Bronchial lymph node (tissue), 1 donor: ENCODE results near the gene TCL1B.

DNA sequence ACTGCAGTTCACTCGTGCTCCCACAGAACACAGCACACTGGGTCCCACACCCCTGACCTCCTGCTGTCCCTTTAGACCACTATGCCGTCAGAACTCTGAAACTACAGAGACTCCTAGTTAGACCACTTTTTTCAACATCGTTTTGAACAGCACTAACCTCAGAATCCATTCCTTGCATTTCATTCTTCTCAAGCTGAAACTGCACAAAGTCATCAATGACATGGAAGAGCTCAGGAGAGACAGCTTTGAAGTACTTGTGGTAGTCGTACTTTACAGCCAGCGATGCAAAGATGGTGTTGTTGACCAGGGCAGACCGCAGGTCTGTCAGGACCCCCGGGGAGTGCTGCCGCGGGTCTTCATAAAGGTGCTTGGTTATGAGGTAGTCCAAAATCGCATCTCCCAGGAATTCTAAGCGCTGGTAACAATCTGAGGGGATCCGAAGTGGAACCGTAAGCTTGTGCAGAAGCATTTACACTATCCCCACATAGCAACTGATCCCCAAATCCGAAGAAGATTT, 63.5 kb downstream of the DICER1 start:
- PRO-cap, result no peak

DNA sequence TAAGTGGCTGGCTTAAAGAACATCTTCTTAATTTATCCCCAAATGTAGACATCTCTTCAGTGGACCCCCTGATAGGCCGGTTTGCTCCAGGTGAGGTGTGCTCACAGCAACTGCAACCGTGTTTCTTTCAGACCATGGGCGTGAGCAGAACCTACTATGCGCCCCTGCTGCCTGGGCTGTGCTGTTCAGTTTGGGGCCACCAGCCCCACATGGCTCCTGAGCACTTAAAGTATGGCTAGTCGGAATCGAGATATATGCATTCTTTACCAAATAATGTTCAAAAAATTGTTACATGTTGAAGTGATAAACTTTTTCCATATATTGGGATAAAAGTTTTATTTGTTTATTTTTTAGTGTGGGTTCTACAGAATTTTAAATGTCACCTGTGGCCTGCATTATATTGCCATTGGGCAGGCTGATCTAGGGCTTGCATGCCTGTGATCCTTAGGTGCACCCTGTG, 846 bp upstream of the DICER1 start:
- PRO-cap, result no peak

DNA sequence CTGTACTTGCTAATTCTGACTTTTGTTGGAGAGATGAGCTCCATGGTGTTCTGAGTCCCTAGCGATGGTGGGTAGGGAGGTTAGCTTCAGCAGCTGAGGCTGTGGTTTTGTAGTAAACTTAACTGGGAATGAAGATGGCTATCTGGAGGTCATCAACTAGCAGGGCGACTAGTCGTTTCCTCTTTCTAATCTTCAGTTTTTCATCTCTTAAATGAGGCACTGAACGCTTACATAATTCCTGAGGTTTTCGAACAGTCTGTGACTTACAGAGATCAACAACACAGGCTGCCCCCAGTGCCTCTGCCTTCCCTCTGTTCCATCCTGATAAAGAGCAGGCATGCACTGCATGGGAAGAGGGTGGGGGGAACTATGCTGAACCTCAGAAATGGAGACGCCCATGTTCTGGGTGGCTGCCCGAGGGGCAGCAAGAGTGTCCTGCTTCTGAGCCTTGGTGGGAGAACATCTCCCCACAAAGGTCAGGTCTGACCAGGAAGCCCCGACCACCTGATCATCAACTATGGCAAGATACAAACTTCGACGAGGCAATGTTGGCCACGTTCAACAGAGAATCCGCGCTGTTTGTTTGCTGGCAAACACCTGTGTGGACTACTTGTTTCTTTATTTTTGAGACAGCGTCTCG, 28.7 kb upstream of the DICER1 start:
- PRO-cap, result no peak

- PRO-cap, result no peak
Measured at GRCh38 chr14:95222767-95223513, 65.6 kb upstream of the DICER1 start.

- PRO-cap, result no peak
Measured at GRCh38 chr14:95340047-95340705, 20.5 kb upstream of the CLMN start.

DNA sequence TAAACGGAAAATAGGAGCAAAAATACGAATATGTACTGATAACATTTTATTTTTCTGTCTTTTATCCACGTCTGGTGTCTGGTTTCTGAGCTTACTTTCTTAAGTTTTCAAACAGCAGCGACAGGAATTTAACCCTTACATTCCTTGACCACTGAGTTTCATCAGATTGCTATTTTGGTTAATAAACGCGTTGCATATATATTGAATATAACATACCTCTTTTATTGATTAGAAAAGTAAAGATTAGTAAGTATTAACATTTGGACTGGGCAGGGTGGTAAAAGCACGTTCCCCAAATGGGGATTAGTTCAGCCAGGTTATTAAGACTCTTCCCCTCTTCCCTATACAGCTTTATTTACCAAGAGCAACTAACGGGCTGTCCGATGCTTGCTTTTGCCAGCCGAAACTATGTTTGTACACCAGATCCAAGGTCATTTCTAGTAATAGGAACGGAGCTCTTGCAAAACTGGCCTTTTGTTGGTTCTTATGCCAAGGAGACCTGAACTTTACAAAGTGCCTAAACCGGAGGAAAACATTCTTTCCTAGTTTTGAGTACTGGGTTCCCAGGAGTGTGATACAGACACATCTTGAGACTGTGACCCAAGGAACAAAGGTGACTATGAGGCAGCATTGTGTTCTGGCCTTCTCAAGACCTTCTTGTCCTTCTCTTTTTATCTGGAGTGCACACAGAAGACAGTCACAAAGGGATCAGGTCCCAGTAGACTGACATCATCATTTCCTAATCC, 2.5 kb downstream of the GLRX5 start:
- PRO-cap, result no peak

DNA sequence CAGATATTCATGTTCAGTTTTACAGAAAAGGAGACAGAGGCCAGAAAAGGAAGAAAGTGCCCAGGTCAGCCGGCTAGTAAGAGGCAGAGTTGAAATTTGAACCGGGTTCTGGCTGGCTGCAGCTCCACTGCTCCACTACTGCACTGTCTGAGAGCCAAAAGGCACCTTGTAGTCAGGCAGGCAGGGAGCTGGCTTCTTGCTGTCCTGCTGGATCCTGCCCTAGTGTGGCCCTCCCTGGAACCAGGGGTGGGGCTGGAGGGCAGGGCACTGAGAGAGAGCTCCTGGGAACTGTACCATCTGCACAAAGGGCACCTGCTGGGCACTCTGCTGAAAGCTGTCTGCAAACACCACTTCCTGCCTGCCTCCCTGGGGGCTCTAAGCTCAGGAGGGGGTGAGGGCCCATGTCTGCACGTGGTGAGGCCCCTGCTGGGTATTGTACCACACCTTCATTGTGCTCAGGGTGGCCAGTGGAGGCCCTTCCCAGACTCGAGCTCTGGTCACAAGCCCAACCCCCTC, 19.0 kb upstream of the TCL1B start:
- PRO-cap, result no peak

- PRO-cap, result no peak
Measured at GRCh38 chr14:95686277-95686676, at the start of gene TCL1B. TCL1B (plus strand) TSS chr14:95686426.

- PRO-cap, result no peak
Measured at GRCh38 chr14:95875762-95876398, 162.0 kb upstream of the TCL1A start.

DNA sequence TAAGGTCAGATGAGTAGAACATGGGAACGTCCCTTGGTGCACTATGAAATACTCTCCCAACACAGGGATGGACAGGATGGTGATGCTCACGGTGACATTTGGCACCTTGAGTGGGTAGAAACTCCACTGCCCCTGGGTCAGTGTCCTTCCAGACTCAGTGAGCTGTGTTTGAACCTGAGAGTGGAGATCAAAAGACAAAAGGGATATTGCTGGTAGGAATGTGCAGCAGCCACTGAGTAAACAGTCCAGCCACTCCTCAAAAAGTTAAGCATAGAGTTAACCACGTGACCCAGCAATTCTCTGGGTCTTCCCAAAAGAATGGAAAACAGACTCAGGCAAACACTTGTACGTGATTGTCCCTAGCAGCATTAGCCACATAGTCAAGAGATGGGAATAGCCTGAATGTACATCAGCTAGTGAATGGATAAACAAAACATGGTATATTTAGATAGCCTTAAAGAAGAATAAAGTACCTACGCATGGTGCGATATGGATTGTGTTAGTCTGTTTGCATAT, 9.0 kb upstream of the BDKRB2 start:
- PRO-cap, result no peak

GRCh38 chr14:96239596-96240334, 16.2 kb upstream of the BDKRB1 start:
- PRO-cap, result no peak

DNA sequence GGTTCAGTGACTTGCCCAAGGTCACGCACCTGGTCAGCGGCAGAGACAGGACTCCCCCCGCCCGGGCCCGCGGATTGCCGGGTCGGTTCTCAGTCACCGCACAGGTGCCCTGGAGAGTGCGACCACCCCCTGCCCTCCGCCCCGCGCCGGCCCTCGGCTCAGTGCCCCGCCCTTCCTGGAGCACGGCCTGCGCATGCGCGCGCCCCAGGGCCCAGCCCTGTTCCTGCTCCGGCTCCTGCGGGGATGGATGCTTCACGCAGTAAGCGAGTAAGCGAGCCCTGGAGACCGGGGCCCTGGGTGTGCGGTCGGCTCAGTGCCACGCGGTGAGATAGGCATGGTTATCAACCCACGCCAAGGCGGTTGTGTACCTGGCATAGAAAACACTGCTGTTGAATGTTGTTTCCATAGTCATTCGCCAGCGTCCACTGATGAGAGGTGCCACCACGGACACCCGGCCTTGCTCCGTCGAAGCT, 90.4 kb downstream of the PAPOLA start:
- PRO-cap, result no peak

GRCh38 chr14:97707500-97708022, 910.4 kb downstream of the VRK1 start:
- PRO-cap, result unidirectional peak, minus-strand start at chr14:97707697

DNA sequence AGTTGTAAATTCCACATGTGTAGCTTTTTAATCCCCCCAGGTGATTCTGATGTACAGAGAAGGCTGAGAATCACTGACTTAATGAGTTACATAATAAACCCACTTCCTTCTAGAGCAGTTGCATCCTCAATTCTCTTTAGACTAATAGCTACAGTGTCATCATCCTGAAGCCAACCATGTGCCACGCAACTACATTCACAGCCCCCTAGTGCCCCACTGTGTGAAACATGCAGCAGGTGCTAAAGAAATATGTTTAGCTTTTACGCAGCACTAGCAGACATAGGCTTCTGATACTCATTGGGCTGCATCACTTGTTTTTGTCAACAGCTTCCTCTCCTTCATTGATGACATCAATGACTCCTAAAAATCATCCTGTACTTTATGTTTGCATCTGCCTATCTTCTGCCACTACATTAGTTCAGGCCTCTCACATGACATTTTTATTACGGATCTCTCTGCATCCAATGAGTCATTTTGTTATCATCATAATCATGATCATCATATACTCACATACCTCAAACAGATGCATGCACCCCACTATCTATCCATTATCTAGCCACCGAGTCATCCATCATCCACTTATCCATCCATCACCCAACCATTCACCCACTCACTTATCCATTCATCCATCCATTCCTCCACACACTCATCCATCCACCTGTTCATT, 1168.1 kb downstream of the BCL11B start:
- PRO-cap, result no peak

DNA sequence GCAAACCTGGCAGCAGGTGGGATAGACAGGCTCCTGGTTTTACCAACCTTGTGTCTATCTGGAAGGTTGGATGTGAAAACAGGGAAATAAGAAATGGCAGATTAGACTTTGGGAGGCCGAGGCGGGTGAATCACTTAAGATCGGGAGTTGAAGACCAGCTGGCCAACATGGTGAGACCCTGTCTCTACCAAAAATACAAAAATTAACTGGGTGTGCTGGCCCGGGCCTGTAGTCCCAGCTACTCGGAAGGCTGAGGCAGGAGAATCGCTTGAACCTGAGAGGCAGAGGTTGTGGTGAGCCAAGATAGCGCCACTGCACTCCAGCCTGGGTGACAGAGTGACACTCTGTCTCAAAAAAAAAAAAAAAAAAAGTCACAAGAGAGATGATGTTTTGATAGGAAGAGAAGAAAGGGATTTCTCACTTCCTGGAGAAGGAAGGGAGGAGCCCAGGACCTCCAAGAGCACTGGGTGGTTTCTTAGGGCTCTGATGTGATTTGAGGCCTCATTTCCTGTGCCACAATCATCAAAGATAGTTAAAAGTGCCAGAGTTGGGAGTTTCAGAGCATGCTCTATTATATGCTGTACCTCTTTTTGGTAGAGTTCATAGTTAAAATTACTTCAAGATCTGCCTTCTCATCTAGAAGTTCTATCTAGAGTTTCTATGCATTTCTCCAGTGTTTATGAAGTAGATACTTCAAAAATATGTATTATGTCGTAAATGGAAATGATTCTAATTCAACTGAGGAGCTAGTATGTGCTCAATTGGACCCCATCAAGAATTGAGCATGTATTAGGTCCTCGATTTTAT, 1048.3 kb downstream of the BCL11B start:
- PRO-cap, result no peak

GRCh38 chr14:98273169-98273611, 998.8 kb downstream of the BCL11B start:
- PRO-cap, result no peak

- PRO-cap, result unidirectional peak, minus-strand start at chr14:98932113; bidirectional peak, plus-strand start at chr14:98932194, minus-strand start at chr14:98932113
Measured at GRCh38 chr14:98932040-98932484, 339.9 kb downstream of the BCL11B start.

GRCh38 chr14:99035744-99036427, 236.1 kb downstream of the BCL11B start:
- PRO-cap, result bidirectional peak, plus-strand start at chr14:99036145, minus-strand start at chr14:99036037

- PRO-cap, result no peak
Measured at GRCh38 chr14:99181736-99182046, 90.3 kb downstream of the BCL11B start.

DNA sequence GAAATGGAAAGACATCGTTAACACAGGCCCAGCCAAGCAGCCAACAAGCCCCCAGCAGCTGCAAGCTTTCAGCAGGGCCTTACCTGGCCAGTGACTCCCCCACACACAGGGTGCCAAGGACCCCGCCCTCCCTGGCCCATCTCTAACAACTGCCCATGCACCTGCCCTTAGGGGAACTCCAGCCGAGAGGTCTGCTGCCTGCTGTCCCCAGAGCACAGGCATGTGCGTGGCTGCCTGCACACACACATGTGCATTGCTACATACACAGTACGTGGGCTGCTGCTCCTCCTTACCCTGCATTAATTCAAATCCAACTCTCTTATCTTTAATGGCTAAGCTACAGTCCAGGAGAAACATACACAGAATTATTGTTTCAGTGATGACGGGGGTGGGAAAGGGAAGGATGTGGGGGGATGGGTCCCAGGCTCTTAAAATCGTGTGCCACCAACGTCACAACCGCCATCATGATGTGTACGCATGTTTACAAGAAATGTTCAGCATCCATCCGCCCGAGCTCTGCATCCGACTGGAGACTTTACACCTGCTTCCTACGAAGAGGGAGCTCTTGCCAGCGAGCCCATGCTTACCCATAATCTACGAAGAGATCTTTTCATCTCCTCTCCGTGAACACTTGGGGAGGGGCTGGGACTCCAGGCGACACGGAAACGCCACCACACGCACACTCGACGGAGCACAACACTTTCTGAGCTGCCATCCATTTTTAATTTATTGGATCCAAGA, 9.7 kb downstream of the BCL11B start:
- PRO-cap, result bidirectional peak, plus-strand start at position 519 of the sequence, minus-strand start at position 301 of the sequence